Calu3 (cell line): ENCODE measurements around a stretch of chr22.

- PRO-cap: no peak
Observed at GRCh38 chr22:46691576-46692052, 46.4 kb downstream of the CERK start.

DNA sequence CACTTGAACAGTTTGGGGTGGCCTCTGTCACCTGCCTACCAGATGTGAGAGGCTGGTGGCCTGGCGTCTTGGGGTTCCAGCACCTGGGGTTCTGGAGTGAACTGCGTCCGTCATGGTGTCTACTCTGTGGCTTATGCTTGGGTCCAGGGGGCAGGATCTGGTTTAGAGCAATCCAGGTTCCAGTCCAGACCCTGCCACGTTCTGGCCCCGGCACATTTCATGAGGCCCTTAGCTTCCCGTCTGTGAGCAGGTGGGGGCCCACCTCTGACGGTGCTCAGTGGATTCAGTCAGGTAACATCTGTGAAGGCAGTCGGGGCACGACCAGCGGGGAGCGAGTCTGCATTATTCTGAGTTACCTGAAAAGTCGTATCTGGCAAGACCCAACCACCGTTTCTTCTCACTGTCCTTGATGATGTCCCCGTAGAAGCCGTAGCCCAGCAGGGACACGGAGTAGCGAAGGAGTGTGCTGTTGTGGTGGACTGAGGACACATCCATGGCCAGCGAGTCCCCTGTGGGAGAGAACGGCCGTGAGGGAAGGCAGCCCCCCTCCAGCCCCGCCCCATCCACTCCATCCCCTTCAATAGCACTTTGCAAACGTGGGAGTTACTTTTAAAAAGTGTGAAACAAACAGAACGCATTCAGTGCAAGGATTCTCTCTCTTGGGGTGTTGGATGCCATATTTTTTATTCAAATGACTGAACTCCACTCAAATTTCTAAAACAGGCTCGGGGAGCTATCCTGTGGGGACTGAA, 38.9 kb downstream of the CERK start:
- PRO-cap: no peak

GRCh38 chr22:46742817-46743286, 4.8 kb upstream of the CERK start:
- PRO-cap: no peak

DNA sequence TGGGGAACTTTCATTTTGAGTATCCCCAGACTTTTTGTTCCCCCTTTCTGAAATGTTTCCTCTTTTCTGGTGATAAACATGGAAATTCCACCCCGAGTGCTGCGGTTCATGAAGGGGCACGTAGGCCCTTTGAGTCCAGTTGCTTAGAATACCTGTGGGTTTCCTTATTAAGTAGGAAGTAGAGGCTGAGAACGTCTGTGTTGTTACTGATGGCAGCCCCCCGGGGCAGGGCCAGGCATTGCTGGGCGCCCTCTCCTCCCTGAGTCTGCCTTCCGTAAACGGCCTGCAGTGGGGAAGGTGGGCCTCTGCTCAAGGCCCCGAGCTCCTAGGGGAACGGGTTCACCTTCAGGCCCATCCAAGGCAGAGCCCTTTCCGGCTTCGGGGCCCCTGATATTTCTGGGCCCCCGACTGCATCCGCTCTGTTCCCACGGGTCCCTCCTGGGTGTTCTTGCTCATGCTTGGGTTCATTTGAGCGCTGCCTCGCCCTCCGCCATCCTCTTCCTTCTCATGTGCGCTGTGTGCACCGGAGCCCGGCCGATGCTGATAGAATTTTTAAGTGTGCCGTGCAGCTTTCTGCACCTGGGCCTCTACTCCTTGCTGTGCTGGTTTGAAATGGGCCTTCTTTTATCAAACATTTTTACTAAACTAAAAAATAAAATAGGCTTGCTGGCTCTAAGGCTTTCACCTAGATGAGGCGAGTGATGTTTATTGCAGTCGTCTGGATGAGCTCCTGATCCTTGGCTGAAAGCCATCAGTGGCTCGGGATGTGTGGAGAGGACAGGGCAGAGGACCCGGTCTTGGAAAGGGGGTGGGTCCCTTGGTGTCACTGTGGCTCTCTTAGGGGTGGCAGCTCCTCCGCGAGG, 12.1 kb downstream of the TBC1D22A start:
- PRO-cap: no peak

GRCh38 chr22:46912053-46912475, 149.6 kb downstream of the TBC1D22A start:
- PRO-cap: no peak

- PRO-cap: no peak
Observed at GRCh38 chr22:47105508-47106322, 343.3 kb downstream of the TBC1D22A start.

DNA sequence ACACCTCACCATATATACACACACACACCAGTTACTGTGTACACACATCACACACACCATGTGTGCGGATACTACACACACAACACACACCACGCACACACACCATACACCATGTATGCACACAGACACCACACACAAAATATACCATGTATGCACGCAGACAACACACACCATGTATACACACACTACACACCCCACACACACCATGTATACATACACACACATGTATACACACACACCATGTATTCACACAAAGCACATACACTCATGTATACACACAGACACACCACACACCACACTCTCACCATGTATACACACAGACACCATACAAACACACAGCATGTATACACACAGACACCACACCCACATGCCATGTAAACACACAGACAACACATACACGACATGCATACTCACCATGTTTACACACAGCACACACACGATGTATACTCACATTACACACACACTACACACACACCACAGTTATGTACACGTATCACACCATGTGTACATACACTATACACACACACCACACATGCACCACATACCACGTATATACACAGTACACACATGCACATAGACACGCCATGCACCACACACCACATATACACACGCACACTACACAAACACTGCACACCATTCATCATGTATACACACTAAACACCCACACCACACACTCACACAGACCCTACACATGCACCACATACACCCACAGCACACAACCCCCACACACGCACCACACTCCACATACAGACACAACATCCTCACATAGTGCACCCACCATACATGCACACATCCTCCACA, 396.9 kb downstream of the TBC1D22A start:
- PRO-cap: no peak

- PRO-cap: no peak
Observed at GRCh38 chr22:47170487-47170939, 408.1 kb downstream of the TBC1D22A start.

DNA sequence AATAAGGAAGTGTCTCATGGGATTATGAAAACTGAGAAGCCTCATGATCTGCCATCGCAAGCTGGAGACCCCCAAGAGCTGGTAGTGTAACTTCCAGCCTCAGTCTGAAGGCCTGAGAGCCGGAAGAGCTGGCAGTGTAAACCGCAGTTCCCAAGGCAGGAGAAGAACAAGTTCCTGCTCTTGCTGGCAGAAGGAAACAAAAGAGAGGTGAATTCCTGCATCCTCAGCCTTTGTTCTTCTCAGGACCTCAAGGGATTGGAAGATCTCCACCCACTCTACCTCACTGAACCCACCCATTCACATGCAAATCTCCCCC, 416.7 kb upstream of the TAFA5 start:
- PRO-cap: no peak

GRCh38 chr22:48161197-48161599, 328.2 kb upstream of the TAFA5 start:
- PRO-cap: no peak

DNA sequence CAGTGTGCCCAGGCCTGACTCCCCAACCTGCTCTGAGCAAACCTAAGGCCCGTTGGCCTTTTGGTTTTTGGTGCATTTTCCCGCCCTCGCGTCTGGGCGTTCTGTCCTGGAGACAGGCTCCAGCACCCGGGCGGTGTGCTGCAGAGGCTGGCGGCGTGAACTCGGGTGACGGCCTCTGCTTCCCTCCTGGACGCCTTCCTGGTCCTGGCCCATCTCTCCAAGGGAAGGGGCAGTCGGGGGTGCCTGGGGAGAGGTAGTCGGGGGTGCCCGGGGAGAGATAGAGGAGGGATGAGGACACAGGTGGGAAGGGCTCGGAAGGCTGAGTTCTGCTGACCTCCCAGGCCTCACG, 11.9 kb downstream of the TAFA5 start:
- PRO-cap: no peak

- PRO-cap: no peak
Observed at GRCh38 chr22:48561494-48561945, 72.2 kb downstream of the TAFA5 start.

- PRO-cap: no peak
Observed at GRCh38 chr22:48675958-48676379, 186.6 kb downstream of the TAFA5 start.

GRCh38 chr22:49017331-49018088, 528.2 kb downstream of the TAFA5 start:
- PRO-cap: no peak

DNA sequence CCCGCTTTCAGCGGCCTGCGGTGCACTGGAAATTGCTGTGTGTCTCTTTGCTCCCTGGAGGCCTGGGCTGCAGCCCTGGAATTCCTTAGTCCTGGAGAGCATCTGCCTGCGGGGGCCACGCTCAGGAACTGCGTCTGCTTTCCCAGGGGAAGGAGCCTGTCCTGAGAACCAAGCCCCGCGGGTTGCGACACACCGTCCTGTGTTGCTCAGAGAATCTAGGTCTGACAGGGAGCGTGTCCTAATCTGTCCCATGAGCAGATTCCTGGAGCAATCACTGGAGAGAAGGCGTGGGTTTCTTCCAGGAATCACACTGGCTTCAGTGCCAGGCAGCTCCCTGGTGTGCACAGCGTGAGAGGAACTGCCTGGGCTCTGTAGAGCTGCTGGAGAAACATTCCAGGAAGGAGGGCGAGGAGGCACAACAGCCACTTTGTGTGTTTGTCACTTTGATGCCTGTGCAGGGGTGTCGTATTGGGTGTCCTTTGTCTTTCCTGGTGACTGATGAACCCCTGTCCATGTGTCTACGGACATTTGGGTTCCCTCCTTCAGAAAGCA, 630.3 kb downstream of the TAFA5 start:
- PRO-cap: no peak

GRCh38 chr22:49178937-49179700, 648.6 kb downstream of the BRD1 start:
- PRO-cap: no peak

GRCh38 chr22:49471172-49471582, 356.5 kb downstream of the BRD1 start:
- PRO-cap: no peak

- PRO-cap: bidirectional peak, plus-strand start at chr22:49488168, minus-strand start at chr22:49487992
Observed at GRCh38 chr22:49487821-49488289, 339.8 kb downstream of the BRD1 start.

DNA sequence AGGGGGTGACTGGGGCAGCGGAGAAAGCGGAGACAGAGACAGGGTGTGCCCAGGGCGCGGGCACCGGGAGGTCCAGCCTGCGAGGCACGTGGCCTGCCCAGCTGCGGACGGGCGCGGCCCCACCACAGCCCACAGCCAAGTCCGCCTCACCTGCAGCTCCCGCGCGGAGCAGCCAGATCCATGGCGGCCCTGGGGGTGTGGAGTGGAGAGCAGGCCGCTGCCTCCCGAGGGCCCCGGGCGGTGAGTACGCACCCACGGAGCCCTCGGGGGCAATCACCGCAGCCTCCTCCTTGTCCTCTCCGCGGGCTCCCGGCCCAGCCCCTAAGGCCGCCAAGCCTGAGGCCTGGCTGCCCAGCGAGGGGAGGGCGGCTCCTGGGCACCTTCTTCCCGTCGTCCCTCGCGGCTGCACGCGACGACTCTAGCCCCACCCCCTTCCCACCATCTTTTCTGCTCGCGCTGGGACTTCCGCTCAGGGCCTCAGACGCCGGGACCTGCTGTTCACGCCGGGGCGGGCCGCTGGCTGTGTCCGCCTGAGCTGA, 286.4 kb downstream of the BRD1 start:
- PRO-cap: no peak

DNA sequence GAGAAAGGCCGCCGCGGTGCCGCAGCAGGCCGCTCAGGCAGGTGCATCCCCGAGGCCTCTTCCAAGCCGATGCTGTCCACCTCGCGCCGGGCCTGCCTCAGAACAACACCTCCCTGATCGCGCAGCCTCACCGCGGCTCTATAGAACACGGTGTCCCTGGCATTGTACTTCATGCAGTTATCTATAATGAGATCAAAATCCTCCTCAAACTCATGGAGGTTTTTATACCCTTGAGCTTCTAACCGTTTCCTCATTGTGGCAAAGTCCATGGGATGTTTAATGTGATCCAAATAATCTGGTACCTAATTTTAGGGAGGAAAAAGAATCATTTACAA, 29.9 kb downstream of the BRD1 start:
- PRO-cap: no peak